Ureter (tissue), 1 donor: ENCODE measurements around a stretch of chr5.

- PRO-cap: no peak
Measured at GRCh38 chr5:38938082-38938540, 92.3 kb downstream of the OSMR start.

GRCh38 chr5:39069524-39070200, 4.5 kb downstream of the RICTOR start:
- PRO-cap: no peak

- PRO-cap: no peak
Measured at GRCh38 chr5:39073282-39074233, 641 bp downstream of the RICTOR start.

GRCh38 chr5:39177607-39178130, 41.7 kb downstream of the FYB1 start:
- PRO-cap: no peak

DNA sequence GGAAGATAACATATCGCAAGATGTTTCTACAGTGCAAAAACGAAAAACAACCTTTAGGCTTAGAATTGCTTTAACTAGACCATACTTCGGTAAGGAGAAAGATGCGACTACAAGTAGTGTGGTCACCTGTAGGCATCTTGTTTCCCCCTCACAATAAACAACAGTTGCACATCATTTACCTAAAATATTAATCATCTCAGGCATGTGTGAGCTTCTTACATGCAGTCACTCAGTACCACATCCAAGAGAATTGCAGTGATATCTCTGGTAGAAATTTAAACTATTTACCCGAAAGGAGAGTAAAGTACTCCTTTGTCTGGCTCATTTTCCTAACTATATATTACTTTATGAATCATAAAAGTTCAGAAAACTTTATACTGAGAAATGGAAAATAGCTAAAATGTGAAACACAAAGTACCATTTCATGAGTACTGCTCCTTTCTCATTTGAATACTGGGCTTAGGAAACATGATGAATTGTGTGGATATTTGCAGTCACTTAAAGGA, 18.6 kb downstream of the FYB1 start:
- PRO-cap: no peak

DNA sequence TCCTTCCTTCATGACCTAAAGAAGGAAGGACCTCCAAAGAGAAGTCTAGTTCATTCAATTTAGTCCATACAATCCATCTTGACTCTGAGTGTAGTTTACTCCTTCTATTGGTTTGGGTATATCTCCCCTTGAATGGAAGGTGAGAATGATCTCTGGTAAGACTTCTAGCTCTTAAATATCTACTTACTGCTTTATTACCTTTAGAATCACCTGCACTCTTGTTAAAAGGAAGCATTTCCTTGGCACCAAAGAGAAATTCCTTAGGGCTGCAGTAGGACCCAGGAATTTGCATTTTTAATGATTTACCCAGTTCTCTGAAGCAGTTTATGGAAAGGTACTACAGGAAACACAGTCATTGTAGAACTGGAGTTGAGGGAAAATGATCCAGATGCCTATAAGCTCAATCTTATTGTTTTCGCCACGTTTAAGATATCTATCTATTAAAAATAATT, 9.4 kb upstream of the C9 start:
- PRO-cap: no peak

GRCh38 chr5:40615365-40616167, 64.1 kb upstream of the PTGER4 start:
- PRO-cap: no peak

GRCh38 chr5:40628430-40628847, 51.3 kb upstream of the PTGER4 start:
- PRO-cap: no peak

DNA sequence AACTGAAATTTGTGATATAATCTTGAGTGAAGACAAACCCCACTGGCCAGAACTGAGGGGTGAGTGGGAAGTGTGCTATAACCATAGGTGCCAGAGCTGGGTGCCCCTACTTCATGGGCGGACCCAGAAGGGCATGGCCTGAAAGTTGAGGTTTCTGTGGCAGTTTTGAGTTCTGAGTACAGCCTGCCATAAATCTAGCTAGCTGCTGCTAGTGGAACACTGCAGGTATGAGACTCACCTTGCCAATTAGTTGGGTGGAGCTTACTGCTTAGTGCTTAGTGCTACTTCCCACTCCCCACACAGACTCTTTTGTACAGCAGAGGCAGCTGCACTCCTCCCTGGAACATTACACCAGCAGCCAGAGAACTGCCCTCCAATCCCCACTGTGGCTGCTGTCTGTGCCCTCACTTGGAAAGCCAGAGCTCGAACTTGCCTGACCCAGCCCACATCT, 27.2 kb upstream of the PTGER4 start:
- PRO-cap: no peak

DNA sequence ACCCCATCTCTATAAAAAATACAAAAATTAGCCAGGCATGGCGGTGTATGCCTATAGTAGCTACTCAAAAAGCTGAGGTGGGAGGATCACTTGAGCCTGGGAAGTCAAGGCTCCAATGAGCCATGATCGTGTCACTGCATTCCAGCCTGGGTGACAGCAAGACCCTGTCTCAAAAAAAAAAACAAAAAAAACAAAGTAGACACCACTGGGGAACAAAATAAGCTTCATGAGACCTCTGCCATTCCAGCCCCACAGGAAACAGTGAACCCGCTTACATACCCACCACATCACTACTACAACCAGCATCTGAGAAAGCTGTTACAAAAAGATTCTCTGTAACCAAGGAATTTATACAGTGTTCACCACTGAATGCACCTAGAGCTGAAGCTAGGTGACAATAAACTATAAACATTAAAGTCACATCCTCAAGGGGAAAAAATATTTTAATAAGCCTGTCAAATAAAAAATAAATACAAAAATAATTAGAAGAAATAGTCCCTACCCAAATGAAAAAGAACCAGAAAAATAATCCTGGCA, 26.1 kb upstream of the PTGER4 start:
- PRO-cap: no peak

DNA sequence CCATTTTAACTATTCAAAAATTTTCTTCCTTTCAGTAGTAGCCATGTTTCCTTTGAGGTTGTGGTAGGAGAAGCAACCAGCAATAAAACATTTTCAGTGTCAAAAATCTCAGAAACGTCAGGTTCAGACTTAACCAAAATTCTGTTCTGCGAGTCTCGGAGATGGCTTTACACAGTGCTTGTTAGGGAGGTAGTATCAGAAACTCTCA, 8.3 kb downstream of the PTGER4 start:
- PRO-cap: no peak

DNA sequence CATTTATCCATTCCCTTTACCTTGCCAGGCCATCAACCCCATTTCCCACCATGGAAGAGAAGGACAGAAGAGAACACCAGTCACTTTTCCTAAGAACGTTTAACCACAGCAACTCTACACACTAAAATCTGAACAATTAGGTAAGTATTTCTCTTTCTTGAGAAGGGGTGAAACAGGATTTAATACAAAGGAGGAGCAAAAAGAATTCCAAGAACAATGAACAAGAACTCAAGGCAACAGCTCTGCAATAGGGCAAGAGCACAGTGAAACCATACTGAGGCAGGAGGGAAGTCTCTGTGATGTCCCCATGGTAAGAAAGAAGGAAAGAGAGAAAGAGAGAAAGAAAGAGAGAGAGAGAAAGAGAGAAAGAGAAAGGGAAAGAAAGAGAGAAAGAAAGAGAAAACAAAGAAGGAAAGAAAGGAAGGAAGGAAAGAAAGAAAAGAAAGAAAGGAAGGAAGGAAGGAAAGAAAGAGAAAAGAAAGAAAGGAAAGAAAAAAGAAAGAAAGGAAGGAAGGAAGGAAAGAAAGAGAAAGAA, 17.0 kb downstream of the PTGER4 start:
- PRO-cap: no peak

DNA sequence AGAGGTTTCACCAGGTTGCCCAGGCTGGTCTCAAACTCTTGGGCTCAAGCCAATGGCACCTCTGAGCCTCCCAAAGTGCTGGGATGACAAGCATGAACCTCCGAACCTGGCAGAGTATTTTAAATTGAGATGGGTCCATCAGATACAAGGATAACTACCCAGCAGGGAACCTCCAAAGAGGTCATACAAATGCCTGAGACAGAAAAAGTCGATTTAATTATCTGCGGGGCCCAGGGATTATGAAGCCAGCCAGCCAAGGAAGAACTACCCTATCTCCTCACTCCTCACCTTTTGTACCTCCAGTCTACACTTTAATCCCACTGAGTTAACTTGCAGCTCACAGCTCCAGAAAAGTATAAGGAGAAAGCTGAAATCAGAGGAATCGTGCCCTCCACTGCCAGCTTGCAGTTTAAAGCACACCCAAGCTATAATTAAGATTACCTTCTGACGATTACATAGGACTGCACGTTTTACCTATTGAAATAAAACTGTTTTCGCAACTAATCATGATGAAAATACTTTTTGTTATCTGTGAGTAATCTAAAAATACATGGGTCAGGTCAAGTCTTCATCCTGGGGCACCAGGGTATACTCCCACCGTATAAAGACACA, 7.9 kb downstream of the RPL37 start:
- PRO-cap: no peak

DNA sequence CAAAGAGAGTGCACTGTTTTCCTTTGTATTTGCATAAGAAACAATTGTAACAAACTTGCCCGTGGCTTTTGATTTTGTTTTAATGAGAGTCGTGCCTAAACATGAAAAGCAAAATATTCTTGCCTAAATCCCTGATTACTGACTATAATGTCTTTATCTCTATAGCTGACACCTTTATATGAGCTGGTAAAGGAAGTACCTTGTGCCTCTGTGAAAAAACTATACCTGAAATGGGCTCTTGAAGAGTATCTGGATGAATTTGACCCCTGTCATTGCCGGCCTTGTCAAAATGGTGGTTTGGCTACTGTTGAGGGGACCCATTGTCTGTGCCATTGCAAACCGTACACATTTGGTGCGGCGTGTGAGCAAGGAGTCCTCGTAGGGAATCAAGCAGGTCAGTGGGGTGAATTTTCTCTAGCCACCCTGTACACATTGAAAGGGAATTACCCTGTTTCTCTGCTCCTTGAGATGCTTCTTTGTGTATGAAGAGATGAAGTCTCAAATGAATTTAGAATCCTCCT, 48.6 kb downstream of the C7 start:
- PRO-cap: no peak

GRCh38 chr5:41826935-41827676, 43.1 kb downstream of the OXCT1 start:
- PRO-cap: no peak

DNA sequence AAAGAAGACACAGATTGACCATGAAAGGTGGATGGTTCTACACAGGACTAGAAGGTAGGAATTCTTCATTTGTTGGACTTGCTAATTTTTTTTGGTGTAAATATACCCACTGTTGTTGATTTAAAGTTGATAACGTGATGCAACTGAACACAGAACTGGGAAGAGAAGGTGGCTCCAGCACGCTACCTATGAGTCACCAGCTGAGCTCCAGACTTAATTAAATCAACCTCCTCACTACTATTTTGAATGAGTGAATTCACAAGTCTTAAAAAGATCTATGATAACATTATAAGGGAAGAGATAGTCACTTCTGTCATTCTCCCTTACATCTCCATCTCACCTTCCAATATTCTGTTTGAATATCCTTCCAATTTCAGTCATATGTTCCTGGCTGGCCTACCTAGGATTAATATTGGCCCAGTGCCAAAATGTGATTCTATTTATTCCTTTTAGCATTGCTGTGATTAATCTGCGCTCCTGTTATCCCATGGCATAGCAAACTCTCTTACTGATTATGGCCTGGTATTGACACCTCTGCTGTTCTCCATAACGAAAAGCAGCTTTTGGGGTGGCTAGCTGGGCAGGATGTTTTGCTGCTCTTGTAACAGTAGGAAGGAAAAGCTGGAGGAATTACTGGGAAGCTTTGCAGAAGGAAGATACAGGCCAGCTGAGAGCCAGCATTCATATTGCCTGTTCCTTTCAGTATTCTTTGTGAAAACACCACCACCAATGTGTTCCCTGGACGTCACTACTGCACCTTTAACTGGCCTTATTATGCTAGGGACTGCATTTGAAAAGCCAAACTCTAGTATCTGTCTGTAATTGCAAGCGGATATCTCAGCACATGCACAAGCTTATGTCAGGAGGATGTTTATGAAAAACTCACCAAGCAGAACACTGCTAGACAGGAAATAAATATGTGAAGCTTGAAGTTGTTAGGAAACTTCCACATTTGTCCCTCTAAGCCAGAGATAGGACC, 135.7 kb upstream of the CCDC152 start:
- PRO-cap: no peak

GRCh38 chr5:42843674-42844395, 32.1 kb upstream of the SELENOP start:
- PRO-cap: no peak

GRCh38 chr5:42951183-42951901, 88.8 kb downstream of the ANXA2R start:
- PRO-cap: bidirectional peak, plus-strand start at chr5:42951582, minus-strand start at chr5:42951343

- PRO-cap: no peak
Measured at GRCh38 chr5:42962386-42962692, 77.8 kb downstream of the ANXA2R start.

DNA sequence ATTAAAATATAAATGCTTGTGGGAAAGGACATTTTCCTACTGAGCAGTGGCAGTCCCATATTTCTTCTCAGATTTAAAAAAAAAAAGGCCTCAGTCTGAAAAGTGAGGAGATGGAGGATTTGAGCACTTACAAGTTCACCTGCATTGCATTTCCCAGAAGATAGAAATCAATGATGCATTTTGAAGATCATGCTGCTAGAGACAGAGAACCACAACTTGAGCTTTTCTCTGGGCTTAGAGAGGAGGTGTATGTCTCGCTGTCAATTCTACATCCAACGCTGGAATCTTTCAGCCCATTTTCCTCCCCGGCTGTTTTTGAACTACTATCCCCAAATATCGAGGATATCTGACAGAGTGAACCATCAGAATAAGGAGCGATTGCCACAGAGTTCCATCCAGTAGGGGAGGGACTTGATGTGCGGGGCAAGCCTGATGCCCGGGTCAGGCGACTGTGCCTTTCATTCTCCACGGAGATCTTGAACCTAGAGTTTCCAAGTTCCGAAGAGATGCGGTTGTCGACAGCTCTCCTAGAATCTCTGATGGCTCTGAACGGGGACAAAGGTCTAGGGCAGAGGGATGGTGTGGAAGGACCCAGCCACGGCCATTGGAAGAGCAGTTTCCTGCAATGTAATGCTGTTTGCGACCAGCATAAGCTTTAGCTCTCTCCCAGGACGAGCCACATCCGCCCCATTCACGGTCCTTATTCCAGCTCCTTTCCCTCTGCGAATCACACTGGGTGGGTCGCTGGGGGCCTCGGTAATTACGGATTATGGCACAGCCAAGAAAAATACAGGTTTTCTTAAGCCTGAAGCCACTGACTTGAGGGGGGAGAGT, 23.0 kb downstream of the ANXA2R start:
- PRO-cap: no peak